Kidney (tissue), 2 donors: ENCODE measurements around the genes MDM2, CPM, CNOT2, PTPRR and LGR5.

DNA sequence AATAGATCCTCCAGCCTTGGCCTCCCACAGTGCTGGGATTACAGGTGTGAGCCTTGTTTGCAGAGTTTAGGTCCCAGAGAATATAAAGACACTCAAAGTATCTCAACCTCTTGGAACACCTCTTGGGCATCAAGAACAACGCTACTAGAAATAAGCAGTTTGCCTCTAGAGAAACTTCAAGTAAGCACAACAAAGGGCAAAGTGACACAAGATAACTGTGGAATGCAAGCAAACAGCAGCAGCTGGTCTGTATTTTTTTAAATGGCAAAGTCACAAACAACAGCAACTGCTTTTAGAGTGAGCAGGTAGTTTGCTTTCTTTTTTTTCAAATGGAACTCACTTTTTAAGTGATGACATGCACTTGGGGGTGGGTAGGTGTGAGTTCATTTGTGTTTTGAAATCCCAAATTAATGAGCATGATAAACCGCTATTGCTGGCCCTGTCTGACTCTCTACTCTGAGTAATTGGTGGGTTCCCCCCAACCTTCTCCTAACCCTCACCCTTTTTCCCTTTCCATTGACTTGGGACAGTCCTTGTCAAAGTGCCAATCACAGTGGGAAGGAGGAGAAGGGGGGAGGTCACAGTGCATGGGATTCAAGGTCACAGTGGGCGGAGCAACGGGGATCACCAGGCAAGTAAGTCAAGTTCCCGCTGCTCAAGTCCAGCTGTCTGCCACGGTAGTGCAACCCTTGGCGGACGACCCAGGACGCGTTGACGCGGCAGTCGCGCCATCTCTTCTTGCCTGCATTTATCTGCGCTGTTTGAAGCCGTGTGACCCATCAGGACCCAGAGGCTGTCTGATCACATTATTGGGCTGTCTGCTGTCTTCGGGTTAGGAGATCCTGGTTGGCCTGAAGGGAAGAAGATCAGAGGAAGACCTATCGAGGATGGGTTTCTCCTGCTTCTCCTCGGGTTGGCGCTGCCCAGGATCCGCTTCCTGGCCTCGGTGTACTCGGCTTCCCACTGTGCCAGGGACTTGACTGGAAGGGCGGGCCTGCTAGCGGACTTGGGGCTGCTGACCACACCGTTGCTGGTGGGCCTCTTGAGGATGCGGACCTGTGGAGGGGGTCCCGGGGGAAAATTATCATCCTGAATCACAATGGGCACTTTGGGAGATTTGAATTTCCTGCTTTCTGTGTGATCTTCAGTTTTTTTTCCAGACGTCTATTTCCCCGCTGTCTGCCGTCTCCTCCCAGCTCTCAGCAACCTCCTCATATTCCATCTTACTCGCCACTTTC is 3.3 kb upstream of the MDM2 start:
- PRO-cap = no peak
- RRBS = no CpG with 5 or more reads among the region's 32 CpGs

GRCh38 chr12:68806938-68807223 is 1.1 kb upstream of the MDM2 start:
- PRO-cap = no peak
- RRBS = no CpG with 5 or more reads among the region's 4 CpGs

DNA sequence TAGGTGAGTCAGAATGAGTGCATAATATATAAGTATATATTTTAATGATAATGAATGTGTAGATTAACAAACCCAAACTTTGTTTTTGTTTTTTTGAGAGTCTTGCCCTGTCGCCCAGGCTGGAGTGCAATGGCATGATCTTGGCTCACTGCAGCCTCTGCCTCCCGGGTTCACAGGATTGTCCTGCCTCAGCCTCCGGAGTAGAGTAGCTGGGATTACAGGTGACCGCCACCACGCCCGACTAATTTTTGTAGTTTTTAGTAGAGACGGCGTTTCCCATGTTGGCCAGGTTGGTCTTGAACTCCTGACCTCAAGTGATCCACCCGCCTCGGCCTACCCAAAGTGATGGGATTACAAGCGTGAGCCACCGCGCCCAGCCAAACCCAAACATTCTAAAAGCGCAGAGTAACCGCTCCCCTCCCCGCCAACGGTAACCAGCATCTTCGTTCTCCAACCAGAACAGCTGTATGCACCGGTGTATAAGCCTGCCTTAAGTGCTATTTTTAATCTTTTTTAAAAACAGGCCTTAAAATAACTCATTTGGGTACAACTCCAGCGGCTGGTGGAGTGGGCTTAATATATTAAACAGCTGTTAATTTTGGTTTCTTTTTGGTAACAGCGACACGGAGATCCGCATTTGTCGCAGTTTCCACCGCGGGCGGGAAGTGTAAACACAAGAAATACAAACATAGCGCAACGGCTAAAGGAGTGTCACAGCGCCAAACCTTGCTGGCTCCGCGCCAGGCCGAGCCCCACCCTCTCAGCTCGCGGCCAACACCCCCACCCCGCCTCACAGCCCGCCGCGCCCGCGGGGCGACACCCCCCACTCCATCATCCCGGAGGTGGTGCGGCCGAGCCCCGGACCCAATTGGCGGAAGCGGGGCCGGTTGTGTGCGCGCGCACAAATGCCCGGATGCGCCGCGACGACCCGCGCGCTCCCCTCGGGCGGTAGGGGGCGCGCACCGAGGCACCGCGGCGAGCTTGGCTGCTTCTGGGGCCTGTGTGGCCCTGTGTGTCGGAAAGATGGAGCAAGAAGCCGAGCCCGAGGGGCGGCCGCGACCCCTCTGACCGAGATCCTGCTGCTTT is at the start of gene MDM2:
MDM2 (plus strand) TSS at position 954 of the 1,086 bp plus-strand sequence.
- PRO-cap = bidirectional peak, plus-strand start at position 606 of the sequence, minus-strand start at position 394 of the sequence; bidirectional peak, plus-strand start at position 970 of the sequence, minus-strand start at position 879 of the sequence
- RRBS = no CpG with 5 or more reads among the region's 75 CpGs

DNA sequence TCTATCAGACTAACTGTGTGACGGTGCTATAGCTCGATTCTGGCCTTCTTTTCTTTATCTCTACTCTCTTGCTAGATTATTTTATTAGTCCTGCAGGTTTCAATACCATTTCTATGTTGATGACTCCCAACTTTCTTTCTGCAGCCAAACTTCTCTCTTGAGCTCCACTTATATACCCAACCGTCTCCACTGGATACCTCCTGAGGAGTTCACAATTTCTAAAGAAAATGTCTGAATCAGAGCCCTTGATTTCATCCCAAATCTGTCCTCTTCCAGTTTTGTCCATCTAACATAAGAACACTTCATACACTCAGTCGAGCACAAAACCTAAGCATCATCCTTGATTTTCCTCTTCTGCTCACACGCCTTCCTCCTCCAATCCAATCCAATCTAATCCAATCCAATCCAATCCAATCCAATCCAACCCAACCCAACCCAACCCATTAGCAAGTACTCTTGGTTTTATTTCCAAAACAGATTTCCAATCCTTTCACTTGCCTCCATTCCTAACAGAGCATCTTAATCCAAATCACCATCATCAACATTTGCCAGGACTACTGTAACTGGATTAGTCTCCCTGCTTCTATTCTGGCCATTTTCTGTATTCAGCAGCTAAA is 14.6 kb downstream of the CPM start:
- PRO-cap = no peak
- RRBS = no CpG with 5 or more reads among the region's 5 CpGs

- PRO-cap = bidirectional peak, plus-strand start at chr12:68933343, minus-strand start at chr12:68933171
- RRBS = 5% methylated on average over 37 of the region's 104 CpGs
Measured at GRCh38 chr12:68932686-68933754, at the start of gene CPM. Gene CPM (minus strand): TSS chr12:68933171.

- PRO-cap = no peak
- RRBS = no CpG with 5 or more reads among the region's 3 CpGs
Measured at GRCh38 chr12:69101328-69101690, 138.1 kb upstream of the CPSF6 start.

DNA sequence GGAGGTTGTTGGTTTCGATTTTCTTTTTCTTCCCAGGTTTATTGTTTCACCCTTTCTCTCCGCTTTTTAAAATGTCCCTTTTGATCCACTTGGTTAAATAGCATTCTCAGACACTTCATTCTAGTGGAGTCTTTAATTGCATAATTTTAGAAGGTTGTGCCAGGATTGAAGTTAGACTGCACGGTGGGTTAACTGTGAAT is 113.8 kb upstream of the CPSF6 start:
- PRO-cap = no peak
- RRBS = no CpG with 5 or more reads among the region's 3 CpGs

DNA sequence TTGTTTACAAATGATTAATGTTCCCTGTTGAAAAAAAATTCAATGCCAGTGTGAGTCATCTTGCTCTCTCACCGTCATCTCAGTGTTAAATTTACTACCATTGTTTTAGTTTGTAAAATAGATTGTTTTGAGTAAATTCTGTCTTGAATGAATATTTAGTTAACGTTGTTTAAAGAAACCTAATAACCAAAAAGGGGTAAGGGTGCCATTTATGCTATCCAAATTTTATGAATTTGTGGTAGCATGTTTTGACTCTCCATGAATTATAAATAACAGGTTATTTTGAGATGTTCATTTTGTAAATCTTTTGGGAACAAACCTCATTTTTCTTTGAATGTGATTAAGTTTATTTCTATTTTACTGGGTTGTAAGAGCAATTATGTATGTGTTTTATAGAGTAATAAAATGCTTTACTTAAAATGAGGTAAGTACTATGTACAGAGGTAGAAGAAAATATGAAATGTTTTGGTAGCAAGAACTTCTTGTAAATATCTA is 27.1 kb downstream of the CPSF6 start:
- PRO-cap = no peak
- RRBS = no CpG with 5 or more reads among the region's 2 CpGs

DNA sequence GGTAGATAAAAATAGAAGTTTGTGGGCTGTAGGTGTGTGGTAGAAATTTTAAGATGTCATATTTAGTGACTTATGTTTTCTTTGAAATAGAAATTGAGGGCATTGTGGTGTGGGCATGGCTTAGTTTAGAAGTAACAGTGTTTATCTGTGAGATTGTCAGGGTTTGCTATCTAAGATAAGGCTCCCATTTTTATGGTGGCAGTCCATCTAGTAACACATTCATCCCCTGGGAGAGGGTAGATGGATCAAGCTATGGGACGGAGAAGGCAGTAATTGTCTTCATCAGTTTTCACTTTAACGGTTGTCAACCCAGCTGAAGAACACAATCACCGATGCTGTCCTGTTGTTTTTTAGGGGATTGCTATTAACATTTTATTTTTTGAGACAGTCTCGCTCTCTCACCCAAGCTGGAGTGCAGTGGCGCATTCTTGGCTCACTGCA is 36.4 kb downstream of the CPSF6 start:
- PRO-cap = no peak
- RRBS = no CpG with 5 or more reads among the region's 5 CpGs

GRCh38 chr12:69431002-69431926 is 38.9 kb upstream of the FRS2 start:
- PRO-cap = no peak
- RRBS = no CpG with 5 or more reads among the region's 12 CpGs

DNA sequence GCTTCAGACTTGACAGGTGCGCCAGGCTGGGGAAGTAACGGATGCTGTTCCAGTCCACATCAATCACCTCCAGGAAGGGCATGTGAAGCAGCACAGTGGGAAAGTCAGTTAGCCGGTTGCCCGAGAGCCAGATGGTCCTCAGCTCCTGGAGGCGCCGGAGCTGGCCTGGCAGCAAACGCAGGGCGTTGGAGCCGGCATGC is 614 bp downstream of the LRRC10 start:
- PRO-cap = no peak
- RRBS = 92% methylated on average over 7 of the region's 9 CpGs

DNA sequence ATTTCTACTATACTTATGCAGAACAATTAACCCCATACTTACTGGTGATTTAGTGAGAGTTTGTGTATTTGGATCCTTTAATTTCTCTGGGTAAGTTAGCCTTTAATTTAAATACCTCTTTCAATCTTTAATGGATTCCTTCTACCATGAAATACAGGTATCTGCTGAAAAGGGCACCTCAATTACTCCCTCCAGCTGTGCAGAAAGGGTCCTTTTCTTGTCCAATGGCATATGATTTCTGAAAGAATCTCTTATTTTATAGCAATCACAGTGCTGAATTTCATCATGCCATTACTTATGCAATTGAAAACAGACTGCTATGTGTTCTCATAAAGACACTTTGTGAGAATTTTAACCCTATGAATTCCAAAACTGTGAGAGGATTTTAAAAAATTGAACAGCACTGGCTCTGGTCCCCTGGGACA is 46.0 kb upstream of the CNOT2 start:
- PRO-cap = no peak

- PRO-cap = bidirectional peak, plus-strand start at chr12:70243743, minus-strand start at chr12:70243360
- RRBS = no CpG with 5 or more reads among the region's 40 CpGs
Measured at GRCh38 chr12:70243144-70243526, at the start of gene CNOT2. Gene CNOT2 (plus strand): TSS chr12:70243433.

GRCh38 chr12:70612391-70612908 is 24.8 kb downstream of the PTPRB start:
- PRO-cap = no peak
- RRBS = no CpG with 5 or more reads among the region's 2 CpGs

DNA sequence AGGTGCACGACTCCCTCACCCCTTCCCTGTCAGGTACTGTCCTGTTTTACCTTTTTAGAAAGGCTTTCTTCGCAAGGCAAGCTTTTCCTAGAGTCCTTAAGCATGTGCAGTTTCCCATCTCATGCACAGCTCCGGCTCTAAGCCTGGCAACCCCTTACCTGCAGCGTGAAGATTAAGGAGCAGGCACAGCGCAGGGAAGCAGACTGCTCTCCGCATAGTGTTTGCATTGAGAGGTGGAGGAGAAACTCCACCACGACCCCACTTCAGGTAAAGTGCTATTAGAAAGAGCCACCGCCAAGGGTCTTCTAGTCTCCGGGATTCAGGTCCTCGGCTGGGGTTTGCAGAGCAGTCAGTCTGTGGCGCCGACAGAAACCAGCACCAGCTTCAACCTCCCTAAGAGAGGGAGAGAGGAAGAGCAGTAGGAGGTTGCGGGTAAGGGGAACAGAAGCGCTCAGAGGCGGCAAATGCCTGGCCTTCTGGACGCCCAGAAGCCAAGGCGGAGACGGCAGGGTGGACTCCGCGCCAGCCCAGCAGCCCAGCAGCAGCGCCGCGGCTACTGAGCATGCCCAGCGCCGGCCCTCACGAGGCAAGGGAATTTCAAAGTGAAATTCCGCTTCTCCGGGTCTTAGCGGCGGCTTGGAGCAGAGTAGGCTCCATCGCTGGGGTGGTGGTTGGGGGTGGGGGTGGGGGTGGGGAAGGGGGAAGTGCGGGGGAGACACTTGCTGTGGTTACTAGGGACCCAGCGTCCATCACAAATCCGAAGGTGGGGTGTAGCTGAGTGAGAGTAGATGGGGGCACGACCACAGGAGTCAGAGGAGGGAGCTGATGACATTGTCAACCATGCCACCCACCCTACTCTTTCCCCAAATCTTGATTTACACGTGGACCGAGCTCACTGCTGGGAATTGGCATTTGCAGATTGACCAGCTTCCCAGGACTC is at the start of gene PTPRR:
PTPRR (minus strand) TSS at position 564 of the 940 bp plus-strand sequence.
- PRO-cap = no peak
- RRBS = no CpG with 5 or more reads among the region's 37 CpGs

- PRO-cap = no peak
- RRBS = no CpG with 5 or more reads among the region's 5 CpGs
Measured at GRCh38 chr12:71160488-71161018, 2.8 kb upstream of the TSPAN8 start.

DNA sequence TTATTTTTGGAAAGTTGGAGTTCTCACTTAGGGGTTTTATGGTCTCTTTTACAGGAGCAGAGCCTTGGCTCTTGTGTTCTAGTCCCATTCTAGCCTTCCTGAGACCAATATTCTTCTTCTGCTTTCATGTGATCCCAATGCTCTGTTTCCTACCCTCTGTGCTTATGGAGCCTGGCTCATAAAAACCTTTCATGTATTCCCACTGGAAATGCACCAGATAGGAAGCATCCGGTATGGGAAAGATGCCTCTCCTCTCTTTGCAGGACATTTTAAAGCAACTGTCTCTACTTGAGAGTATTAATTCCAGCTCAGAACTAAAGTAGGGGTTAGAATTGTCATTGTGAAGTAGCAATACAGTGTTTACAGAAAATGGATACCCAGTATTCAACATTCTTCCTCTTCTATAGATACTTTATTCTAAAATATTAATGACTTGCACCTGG is 4.1 kb upstream of the TSPAN8 start:
- PRO-cap = no peak
- RRBS = no CpG with 5 or more reads among the region's 1 CpG

- PRO-cap = no peak
- RRBS = 2% methylated on average over 14 of the region's 73 CpGs
Measured at GRCh38 chr12:71439303-71440121, at the start of gene LGR5. Gene LGR5 (plus strand): TSS chr12:71439798.

GRCh38 chr12:71699260-71699628 is 13.4 kb downstream of the TMEM19 start:
- PRO-cap = no peak
- RRBS = no CpG with 5 or more reads among the region's 7 CpGs

GRCh38 chr12:71710128-71710671 is 24.3 kb downstream of the TMEM19 start:
- PRO-cap = no peak
- RRBS = no CpG with 5 or more reads among the region's 6 CpGs